AG08470 (cell line): ENCODE results near the gene CERS3.

DNA sequence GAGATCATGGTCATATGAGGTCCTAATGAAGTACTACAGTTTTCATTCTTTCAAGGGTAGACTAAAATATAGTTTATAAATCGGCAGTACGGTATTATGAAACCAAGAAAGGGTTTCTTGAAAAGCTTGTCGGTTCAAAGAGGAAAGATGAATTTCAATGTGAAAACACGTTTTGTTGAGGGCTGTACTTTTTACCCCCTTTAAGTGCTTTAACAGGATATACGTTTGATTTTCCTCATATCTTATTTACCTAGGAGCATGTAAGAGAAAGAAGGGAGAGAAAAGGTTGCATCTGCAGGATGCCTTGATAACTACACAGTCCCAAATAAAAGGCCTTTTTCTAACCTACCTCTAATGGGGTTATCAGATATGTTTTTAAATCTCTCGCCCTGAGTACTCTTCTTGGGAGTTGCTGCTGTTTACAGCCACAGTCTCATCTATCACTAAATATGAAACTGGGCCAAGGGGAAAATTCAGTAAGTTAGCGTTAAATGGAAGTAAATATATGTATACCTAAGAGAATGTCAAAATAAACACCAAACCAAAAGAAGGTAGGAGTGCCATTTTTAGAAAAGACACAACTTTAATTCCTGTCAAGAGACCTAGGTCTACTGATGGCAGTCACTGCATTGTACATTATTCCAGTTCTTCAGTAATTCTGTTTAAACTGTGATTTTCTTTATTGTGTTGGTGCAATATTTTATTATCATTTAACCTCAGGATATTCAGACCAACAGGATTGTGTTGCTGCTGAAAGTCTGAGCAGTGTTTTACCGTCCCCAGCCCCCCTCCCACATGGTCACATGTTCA is 11.4 kb downstream of the ARRDC4 start:
- RRBS, result no CpG with 5 or more reads among the region's 8 CpGs

- RRBS, result 1% methylated on average over 9 of the region's 46 CpGs
Observed at GRCh38 chr15:98428296-98428991, 219.9 kb upstream of the IGF1R start.

- RRBS, result 3% methylated on average over 18 of the region's 73 CpGs
Observed at GRCh38 chr15:98547495-98548620, 100.5 kb upstream of the IGF1R start.

GRCh38 chr15:98599786-98600222 is 48.5 kb upstream of the IGF1R start:
- RRBS, result no CpG with 5 or more reads among the region's 5 CpGs

- RRBS, result no CpG with 5 or more reads among the region's 28 CpGs
Observed at GRCh38 chr15:98707605-98708344, 59.4 kb downstream of the IGF1R start.

GRCh38 chr15:98713412-98714147 is 65.2 kb downstream of the IGF1R start:
- RRBS, result no CpG with 5 or more reads among the region's 6 CpGs

DNA sequence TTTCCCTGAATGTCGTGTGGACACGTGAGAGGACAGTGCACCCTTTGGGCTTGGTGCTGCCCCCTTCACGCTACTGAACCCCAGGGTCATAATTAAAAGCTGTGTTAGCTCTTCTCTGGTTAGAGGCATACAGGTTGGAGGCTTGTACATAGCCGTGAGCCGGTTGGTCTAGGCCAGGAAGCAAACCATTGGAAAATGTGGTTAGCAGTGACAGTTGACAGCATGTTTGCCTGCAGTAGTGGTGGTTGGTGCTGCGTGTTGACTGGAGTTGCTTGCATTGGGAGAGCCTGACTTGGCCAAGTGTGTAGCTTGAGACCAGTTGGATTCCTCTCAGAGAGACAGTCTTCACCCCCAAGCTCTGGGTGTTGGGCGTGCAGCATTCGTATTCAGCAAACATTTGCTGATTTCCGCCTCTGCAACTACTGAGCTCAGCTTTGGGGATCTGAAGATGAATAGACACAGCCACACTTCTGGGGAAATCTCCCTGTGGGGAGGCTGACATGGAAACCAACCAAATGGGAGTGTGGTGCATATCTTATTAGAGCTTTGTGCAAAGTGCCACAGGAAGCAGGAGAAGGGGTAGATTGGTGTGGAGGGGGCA is 83.4 kb downstream of the IGF1R start:
- RRBS, result no CpG with 5 or more reads among the region's 9 CpGs

GRCh38 chr15:98779534-98780129 is 131.3 kb downstream of the IGF1R start:
- RRBS, result no CpG with 5 or more reads among the region's 16 CpGs

DNA sequence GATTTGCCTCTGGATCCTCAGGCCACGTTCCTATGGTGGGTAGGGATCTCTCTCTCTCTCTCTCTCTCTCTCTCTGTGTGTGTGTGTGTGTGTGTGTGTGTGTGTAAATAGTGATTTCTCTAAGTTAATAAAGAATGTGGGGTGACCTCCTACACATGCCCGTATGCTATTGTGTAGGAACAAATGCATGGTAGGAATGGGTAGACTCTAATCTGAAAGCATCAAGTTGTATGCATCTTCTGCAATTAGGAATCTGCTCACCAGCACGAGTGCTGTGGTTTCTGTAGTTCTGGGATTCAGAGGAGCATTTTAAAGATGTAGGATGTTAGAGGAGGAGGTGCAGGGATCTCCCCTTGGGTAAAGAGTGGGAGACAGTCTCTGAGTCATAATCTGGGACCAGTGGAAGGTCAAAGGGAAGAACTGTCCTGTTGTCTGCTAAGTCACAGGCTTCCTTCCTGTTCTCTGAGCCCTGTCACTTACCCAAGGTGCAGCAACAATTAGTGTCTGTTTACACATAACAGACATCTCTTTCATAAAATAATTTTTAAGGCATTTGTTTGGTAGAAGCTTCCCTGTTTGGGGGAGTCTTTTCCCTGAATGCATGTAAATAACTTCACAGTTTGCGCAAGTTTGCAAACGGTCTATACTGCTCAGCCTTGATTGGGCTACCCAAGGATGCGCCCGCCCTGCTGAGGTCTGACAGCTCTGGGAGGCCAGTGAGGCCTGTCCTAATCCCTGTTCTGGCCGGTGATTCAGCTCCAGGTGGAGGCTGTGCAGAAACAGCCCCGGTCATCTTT is 139.8 kb downstream of the IGF1R start:
- RRBS, result 83% methylated on average over 1 of the region's 9 CpGs

- RRBS, result no CpG with 5 or more reads among the region's 4 CpGs
Observed at GRCh38 chr15:98877990-98878479, 129.6 kb downstream of the PGPEP1L start.

DNA sequence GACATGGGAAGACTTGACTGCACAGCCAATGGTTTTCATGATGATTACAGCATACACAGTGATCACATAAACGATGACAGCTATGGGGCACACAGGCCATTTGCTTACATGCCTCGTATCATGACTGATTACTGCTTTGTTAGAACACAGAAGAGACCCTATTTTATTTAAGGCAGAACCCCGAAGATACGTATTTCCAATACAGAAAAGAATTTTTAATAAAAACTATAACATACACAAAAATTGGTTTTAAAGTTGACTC is 44.1 kb downstream of the PGPEP1L start:
- RRBS, result no CpG with 5 or more reads among the region's 4 CpGs

- RRBS, result 43% methylated on average over 4 of the region's 30 CpGs
Observed at GRCh38 chr15:99005289-99005923, 2.2 kb downstream of the PGPEP1L start.

- RRBS, result 2% methylated on average over 49 of the region's 107 CpGs
Observed at GRCh38 chr15:99014319-99015528, 7.1 kb upstream of the PGPEP1L start.

- RRBS, result no CpG with 5 or more reads among the region's 40 CpGs
Observed at GRCh38 chr15:99129942-99131001, 25.4 kb downstream of the SYNM start.

GRCh38 chr15:99154118-99154660 is 49.3 kb downstream of the SYNM start:
- RRBS, result no CpG with 5 or more reads among the region's 3 CpGs

GRCh38 chr15:99915889-99916363 is 182.7 kb upstream of the LYSMD4 start:
- RRBS, result no CpG with 5 or more reads among the region's 9 CpGs

GRCh38 chr15:99995299-99995519 is 262.0 kb upstream of the LYSMD4 start:
- RRBS, result no CpG with 5 or more reads among the region's 2 CpGs

DNA sequence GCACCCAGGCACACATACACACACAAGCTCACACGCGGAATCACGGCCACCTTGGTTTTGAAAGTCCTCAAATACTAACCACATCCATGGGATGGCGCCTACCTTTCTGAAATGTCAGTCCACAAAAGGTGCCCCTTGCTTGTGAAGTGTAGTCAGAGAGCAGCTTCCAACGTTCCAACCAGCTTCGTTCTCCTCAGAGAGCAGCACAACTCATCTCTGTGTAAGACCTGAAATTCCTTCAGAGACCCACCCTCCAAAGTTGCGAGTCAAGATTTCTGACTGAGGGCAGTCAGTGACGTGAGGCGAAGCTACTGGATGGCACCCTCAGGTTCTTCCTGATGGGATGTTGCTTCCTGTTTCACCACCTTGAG is at the start of gene CERS3:
Gene CERS3, minus strand, starts transcription at position 240 of the 371 bp plus-strand sequence.
- RRBS, result no CpG with 5 or more reads among the region's 9 CpGs

DNA sequence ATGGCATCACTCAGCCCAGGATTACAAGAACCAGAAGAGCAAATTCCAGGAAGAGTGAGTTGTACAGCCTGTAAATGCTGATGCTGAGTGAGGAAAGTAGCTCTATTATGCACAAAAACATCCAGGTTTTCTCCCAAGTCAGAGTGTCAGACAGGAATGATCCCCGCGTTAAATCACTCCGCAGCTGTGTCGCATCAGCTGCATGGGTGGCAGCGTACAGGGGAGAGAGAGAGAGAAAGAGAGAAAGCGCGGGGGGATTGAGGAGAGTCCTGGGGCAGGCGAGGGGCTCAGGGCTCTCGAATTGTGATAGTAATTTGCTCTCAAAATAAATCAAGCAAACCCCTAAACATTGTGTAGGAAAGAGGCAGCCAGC is 85.5 kb downstream of the ASB7 start:
- RRBS, result no CpG with 5 or more reads among the region's 9 CpGs

GRCh38 chr15:100878946-100879755 is 480 bp upstream of the ALDH1A3 start:
- RRBS, result 13% methylated on average over 33 of the region's 109 CpGs